NCI-H460 (cell line): ENCODE measurements around the genes LAMP2, CUL4B and DCAF12L1.

DNA sequence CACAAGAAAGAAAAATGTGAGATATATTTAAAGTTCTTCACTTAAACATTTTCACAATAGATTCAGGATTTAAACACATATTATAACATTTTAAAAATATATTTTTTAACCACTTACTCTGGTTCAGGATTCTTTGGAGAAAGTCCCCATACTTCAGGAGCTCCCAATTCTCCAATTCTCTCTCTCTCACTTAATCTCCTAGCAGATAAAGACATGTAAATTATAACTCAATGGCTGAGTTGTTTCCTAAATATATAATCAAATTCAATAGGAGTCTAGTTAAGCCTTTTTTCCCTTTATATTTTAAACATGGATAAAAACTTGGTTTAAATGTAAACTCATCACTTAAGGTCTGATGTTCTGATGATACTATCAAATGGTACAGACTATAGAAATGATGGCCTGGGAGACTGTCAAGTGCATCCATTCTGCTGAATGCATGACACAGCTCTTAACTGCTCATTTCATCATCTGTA, 4.9 kb downstream of the NKAP start:
RAMPAGE:
- cytosol, long total RNA = no peak
- long total RNA = no peak
- nucleus, long total RNA = no peak

RAMPAGE:
- cytosol, long total RNA = no peak
- long total RNA = no peak
- nucleus, long total RNA = no peak
Measured at GRCh38 chrX:120309319-120309880, 1.9 kb downstream of the TMEM255A start.

DNA sequence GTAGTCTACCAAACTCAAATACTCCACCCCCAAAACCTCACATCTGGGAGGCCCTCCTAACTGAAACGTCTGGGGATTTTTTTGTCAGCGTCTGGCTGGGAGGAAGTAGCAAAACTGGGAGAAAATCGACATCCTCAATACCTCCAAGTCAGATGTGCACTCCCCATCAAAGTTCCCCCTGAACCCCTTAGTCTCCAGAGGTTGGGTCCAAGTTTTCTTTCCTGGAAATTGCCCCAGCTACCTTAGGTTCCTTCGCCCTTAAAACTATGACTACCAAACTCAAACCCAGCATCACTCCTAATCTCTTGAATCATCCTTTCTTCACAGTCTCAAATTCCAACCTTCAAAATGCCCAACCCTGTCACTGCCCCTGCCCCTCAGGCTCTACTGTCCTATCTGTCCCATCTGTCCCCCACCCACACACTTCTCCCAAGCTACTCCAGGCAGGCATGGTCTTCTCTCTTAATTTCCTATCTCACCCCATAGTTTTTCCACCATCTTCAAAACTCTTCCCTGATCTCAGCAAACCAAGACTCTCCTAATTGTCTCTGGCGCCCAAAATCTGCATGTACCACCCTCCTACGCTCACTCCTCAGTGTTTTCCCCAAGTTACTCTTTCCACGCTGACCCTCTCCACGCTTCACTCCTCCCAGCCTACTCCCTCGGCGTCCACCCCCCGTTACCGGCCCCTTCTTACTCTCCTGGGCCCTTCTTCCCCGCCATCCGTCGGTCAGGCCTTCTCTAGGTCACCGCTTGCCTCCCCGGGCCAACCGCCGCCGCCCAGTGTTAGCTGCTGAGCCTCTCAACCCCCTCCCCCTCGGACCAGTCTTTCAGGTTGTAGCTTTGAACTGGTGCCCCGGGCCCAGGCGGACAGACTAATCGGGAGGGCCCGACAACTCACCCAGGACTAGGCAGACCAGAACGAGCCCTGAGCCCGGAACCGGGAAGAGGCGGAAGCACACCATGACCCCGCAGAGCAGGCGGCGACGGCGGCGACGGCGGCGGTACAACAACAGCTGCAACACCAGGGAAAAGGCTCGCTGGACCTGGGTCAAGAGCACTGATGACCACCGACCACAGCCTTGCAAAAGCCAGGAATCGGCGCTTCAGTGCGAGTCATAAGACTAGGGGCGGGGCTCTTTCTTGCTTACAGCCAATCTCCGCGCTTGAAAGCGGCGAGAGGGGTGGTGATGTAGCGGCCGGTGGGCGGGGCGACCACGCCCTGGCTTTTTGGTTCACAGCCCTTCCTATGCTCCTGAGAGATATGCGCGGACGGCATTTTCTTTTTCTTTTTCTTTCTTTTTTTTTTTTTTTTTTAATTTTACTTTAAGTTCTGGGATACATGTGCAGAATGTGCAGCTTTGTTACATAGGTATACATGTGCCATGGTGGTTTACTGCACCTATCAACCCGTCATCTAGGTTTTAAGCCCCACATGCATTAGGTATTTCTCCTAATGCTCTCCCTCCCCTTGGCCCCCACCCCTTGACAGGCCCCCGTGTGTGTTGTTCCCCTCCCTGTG, at the start of gene LAMP2:
Gene LAMP2 (minus strand): TSS at position 1,092 of the 1,522 bp plus-strand sequence.
RAMPAGE:
- cytosol, long total RNA = start-site peak on the minus strand centred at position 1,092 of the sequence, 7 bp wide, 516 and 549 reads in 2 replicates
- long total RNA = start-site peak on the minus strand centred at position 1,091 of the sequence, 7 bp wide, 351 and 731 reads in 2 replicates
- nucleus, long total RNA = no peak

GRCh38 chrX:120535801-120536154, 25.0 kb downstream of the CUL4B start:
RAMPAGE:
- cytosol, long total RNA = no peak
- long total RNA = no peak
- nucleus, long total RNA = no peak

GRCh38 chrX:120559971-120560155, 899 bp downstream of the CUL4B start:
RAMPAGE:
- cytosol, long total RNA = no peak
- long total RNA = no peak
- nucleus, long total RNA = no peak

RAMPAGE:
- cytosol, long total RNA = start-site peak on the minus strand at chrX:120560912-120560993, 51 and 15 reads in 2 replicates
- long total RNA = no peak
- nucleus, long total RNA = start-site peak on the minus strand at chrX:120560715-120561080, 53 and 158 reads in 2 replicates
Measured at GRCh38 chrX:120560340-120561287, at the start of gene CUL4B. CUL4B (minus strand) TSS chrX:120560962.

RAMPAGE:
- cytosol, long total RNA = no peak
- long total RNA = no peak
- nucleus, long total RNA = no peak
Measured at GRCh38 chrX:123216804-123217582, 32.9 kb downstream of the GRIA3 start.

RAMPAGE:
- cytosol, long total RNA = no peak
- long total RNA = start-site peak on the minus strand at chrX:123514485-123514536, 14 and 37 reads in 2 replicates
- nucleus, long total RNA = start-site peak on the minus strand at chrX:123514480-123514511, 13 and 27 reads in 2 replicates
Measured at GRCh38 chrX:123514136-123514626, 218.7 kb downstream of the THOC2 start.

DNA sequence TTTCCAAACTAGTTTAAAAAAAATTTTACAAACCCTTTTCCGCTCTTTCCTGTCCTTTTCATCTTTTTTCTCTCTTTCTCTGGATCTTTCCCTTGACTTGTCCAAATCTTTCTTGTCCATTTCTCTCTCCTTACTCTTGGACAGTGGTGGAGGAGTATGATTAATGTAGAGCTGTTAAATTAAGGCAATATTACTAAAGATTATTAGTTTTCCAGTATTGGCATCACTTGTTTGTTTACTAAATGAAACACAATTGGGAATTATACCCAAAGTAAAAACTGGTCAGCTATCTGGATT, 118.9 kb downstream of the THOC2 start:
RAMPAGE:
- cytosol, long total RNA = no peak
- long total RNA = no peak
- nucleus, long total RNA = no peak

DNA sequence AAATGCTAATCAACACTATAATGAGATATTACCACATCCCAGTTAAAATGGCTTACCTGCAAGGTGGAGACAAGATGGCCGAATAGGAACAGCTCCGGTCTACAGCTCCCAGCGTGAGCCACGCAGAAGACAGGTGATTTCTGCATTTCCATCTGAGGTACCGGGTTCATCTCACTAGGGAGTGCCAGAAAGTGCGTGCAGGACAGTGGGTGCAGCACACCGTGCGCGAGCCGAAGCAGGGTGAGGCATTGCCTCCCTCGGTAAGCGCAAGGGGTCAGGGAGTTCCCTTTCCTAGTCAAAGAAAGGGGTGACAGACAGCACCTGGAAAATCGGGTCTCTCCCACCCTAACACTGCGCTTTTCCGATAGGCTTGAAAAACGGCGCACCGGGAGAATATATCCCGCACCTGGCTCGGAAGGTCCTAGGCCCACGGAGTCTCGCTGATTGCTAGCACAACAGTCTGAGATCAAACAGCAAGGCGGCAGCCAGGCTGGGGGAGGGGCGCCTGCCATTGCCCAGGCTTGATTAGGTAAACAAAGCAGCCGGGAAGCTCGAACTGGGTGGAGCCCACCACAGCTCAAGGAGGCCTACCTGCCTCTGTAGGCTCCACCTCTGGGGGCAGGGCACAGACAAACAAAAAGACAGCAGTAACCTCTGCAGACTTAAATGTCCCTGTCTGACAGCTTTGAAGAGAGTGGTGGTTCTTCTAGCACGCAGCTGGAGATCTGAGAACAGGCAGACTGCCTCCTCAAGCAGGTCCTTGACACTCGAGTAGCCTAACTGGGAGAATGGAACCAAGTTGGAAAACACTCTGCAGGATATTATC, 92.5 kb downstream of the DCAF12L1 start:
RAMPAGE:
- cytosol, long total RNA = no peak
- long total RNA = no peak
- nucleus, long total RNA = no peak

RAMPAGE:
- cytosol, long total RNA = no peak
- long total RNA = no peak
- nucleus, long total RNA = no peak
Measured at GRCh38 chrX:126552706-126553251, at the start of gene DCAF12L1. DCAF12L1 (minus strand) TSS chrX:126552814.

GRCh38 chrX:126985871-126986431, 166.4 kb downstream of the PRR32 start:
RAMPAGE:
- cytosol, long total RNA = no peak
- long total RNA = no peak
- nucleus, long total RNA = no peak

GRCh38 chrX:129521409-129521846, 1.9 kb downstream of the SMARCA1 start:
RAMPAGE:
- cytosol, long total RNA = no peak
- long total RNA = no peak
- nucleus, long total RNA = no peak

RAMPAGE:
- cytosol, long total RNA = no peak
- long total RNA = no peak
- nucleus, long total RNA = no peak
Measured at GRCh38 chrX:129539892-129540075, 275 bp upstream of the OCRL start.

RAMPAGE:
- cytosol, long total RNA = no peak
- long total RNA = no peak
- nucleus, long total RNA = no peak
Measured at GRCh38 chrX:129619057-129619496, 35.7 kb downstream of the APLN start.

GRCh38 chrX:129781783-129782086, 2.0 kb downstream of the SASH3 start:
RAMPAGE:
- cytosol, long total RNA = no peak
- long total RNA = no peak
- nucleus, long total RNA = no peak

GRCh38 chrX:129793318-129794126, 13.8 kb downstream of the SASH3 start:
RAMPAGE:
- cytosol, long total RNA = no peak
- long total RNA = no peak
- nucleus, long total RNA = no peak

RAMPAGE:
- cytosol, long total RNA = no peak
- long total RNA = no peak
- nucleus, long total RNA = no peak
Measured at GRCh38 chrX:130163457-130163707, 2.3 kb downstream of the AIFM1 start.

DNA sequence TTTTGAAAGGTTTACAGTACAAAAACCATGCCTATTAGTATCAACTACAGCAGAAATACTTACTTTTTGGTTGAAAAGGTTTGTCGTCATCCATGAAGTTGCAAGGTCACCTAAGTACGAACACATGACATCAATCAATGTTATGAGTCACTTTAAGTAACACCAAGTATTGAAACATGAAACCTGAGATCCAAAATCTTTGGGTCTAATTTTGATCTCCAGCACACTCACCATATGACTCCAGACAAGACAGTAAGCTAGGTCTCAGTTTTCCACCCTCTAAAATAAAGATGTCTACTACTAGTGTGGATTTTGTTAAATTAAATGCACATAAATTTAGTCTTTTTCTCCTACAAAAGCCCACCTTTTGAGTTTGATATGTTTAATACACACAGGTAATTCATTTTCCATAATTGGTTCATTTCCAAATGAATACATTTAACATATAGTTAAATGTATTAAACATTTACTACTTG, 8.3 kb downstream of the ZNF280C start:
RAMPAGE:
- cytosol, long total RNA = no peak
- long total RNA = no peak
- nucleus, long total RNA = no peak

DNA sequence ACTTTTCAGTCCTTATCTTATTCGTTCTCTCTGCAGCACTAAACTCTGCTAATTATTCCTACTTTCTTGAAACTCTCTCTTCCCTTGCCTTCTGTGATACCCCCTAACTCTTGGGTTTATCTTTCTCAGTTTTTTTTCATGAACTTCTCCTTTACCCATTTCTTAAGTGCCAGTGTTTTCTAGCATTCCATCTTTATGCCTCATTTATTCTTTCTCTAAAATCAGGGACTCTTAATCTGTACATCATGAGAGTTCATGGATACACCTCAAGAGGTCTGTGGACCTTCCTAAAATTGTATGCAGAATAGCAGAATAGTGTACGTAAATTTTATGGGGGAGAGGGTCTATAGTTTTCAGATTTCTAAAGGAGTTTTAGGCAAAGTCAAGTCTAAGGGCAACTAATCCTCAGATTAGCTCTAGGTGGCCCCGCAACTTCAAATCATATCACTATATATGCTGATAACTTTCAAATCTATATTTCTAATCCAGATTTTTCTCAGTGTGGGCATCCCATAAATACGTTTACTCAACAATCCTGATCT, 60.3 kb downstream of the ENOX2 start:
RAMPAGE:
- cytosol, long total RNA = no peak
- long total RNA = no peak
- nucleus, long total RNA = no peak